Body of pancreas (tissue), 2 donors: ENCODE measurements around a stretch of chr1.

DNA sequence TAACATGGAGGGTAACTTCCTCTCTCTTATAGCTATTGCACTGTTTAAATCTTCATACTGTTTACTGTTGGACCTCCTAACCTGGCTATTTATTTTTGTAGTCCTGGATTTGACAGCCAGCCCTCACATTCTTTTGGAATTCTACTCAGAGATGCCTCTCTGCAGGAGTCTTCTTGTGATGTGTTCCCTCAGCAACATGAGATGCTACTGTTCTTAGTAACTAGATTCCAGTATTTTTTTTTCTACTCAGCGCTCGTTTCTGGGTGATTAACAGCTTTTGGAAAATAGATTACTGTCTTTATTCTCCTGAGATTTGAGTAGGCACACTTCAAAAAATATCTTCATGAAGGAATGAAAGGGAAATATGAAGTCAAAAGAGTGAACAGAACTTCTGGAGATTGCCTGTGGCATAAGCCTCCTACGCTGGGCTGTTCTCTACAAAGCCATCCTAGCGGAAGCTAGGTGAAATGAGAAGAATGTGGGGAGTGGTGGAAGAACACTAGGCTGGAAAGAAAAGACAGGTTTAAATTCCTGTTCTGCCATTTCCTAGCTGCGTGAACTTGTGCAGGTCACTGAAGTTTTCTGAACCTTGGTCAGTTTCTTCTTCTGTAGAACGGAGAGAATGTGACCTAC is 75.9 kb downstream of the LRRC8C start:
- PRO-cap: no peak
- RAMPAGE, long total RNA, 2 experiments: no peak in any of the 2 experiments

DNA sequence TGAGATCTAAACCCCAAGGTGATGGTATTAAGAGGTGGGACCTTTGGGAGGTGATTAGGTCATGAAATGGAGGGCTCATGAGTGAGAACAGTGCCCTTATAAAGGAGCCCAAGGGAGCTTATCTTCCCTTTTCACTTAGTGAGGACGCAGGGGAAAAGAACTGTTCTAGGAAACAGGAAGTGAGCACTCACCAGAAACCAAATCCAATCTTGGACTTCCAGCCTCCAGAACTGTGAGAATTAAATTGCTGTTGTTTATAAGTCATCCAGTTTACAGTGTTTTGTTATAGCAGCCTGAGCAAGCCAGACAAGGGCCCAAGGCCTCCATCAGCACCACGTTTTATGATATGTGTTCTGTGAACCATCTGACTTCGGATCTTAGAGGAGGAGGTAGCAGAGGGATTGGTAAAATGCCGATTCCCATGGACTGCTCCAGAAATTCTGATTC is 60.3 kb upstream of the LRRC8D start:
- PRO-cap: no peak
- RAMPAGE, long total RNA, 2 experiments: no peak in any of the 2 experiments

GRCh38 chr1:89842927-89843282 is 22.1 kb downstream of the LRRC8D start:
- PRO-cap: no peak
- RAMPAGE, long total RNA, 2 experiments: no peak in any of the 2 experiments

GRCh38 chr1:89853459-89854565 is 33.0 kb downstream of the LRRC8D start:
- PRO-cap: no peak
- RAMPAGE, long total RNA, 2 experiments: start-site peak on the plus strand in 1 of 2 experiments, at chr1:89853577-89853892 at its widest, 17 reads per replicate

- PRO-cap: bidirectional peak, plus-strand start at chr1:89995591, minus-strand start at chr1:89995576; unidirectional peak, minus-strand start at chr1:89995642
- RAMPAGE, long total RNA, 2 experiments: no peak in any of the 2 experiments
Measured at GRCh38 chr1:89995443-89995838, 531 bp downstream of the ZNF326 start.

DNA sequence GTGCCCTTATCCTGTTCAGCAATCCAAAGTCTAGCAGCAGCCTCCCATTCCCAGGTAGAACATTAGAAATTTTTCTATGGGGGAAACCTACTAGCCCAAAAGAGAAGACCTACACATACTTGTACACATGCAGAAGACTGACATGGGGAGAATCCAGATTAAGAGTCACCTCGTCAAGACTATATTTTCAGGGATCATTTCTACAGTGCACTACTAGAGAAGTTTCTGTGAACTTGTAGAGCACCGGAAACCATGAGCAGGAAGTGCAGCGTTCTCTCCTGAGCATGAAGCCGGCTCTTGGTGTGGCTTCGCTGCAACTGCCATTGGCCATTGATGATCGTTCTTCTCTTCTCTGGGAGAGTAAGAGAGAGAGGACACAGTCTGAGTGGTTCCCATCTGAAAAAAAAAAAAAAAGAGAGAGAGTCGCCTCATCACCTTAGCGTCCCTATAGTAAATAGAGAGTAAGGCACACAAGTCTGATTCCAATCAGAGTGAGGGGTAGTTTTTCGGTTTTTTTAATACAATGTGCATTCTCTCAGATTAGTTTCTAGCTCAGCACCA is 59.4 kb downstream of the BARHL2 start:
- PRO-cap: no peak
- RAMPAGE, long total RNA, 2 experiments: no peak in any of the 2 experiments

DNA sequence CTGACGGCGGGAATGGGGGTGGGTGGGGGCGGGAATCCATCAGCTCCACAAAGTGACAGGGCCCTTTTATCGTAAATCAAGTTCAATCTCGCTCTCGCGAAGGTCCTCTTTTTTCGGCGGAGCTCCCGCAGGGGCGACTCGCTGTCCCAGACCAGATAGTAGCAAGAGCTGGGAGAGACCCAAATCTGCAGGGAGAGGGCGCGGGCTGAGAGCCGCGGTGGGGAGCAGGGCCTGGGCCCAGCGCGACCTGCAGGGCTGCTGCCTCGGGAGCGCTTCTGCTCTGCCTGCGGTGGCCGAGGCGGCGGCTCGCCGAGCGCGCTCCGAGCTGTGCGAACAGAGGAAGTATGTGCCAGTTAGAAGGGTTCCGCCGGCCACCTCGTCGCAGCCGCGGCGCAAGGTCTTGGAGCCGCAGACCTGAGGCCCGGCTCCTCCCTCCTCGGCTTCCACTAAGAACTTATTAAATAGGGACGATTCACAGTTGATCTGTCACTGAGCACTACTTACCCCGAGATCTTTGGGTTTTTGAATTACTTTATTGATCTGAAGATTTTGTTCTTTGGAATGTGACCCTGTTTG is 10.2 kb downstream of the BARHL2 start:
- PRO-cap: no peak
- RAMPAGE, long total RNA, 2 experiments: no peak in any of the 2 experiments

DNA sequence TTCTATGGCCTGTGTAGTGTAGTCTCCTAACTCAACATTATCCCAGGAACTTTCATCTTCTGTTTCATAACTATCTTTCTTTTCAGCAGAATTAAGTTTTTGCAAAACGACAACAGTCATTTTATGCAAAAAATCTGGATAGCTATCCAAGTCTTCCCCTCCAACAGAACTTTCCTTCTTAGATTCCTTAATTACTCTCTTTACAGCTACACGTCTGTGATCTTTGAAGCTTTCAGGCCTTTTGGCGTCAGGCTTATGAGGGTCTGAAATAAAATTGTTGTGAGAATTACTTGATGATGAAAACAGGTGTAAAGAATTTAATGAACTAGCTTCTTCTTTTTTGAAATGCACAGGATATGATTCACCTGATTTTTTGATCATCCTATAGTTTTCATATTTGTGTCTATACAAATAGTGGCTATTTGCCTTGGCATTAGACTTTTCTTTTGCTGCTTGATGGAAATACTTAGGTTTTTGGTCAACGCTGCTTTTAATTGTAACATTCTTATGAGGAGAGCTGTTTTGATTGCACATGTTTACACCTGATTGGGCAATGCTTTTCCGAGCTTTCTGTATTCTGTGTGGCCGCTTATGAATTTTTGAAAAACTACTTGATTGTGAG is 83.0 kb downstream of the ZNF644 start:
- PRO-cap: no peak
- RAMPAGE, long total RNA, 2 experiments: no peak in any of the 2 experiments

DNA sequence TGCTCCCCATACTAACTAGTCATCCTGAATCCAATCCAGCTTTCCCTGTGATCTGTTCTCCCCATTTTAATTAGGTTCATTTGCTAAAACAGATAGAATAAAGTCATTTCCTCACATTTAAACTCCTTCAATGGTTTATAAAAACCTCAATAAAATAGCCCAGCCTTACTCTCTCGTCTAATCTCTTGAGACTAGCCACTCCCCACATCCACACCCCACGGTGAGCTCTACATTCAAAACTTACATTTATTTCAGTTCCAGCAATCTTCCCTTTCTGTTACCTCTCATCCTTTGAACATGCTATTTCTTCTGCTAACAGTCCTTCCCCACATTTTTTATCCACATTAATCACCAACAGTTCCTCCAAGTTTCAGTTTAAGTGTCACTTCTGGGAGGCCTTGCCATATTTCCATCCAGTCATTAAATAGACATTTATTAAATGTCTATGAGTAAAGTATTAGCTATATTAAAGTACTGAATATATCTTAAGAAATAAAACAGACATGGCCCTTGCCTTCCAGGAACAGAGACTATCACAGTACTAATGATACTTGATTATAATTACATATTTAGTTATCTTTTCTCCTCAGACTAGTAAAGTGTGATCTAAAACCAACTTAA is 47.0 kb downstream of the ZNF644 start:
- PRO-cap: no peak
- RAMPAGE, long total RNA, 2 experiments: no peak in any of the 2 experiments

DNA sequence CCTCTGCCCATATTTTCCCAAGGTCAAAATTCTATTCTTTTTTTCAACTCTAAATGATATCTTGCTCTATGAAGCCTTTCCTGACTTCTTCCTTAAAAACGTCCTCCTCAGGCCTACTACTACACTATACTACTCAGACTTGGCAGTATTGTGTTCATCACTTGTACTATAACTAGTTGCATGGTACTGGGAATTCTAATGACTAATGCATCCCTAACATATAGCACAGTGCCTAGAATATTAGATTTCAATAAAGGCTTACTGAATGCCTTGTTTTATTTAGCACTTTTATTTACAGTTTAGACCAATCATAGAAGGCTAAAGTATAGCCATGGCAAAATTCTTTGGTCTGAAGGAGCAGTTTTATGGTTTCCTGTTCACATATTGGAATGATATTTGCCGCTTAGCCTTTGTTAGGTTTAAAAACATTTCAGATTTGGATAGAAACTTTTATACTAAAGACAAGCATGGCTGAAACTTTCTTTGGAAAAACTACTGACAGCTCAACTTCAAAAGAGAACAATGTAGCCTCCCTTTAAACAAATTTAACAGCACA is 45.6 kb downstream of the ZNF644 start:
- PRO-cap: no peak
- RAMPAGE, long total RNA, 2 experiments: start-site peak on the minus strand in 1 of 2 experiments, centred at position 412 of the sequence, 9 reads per replicate

DNA sequence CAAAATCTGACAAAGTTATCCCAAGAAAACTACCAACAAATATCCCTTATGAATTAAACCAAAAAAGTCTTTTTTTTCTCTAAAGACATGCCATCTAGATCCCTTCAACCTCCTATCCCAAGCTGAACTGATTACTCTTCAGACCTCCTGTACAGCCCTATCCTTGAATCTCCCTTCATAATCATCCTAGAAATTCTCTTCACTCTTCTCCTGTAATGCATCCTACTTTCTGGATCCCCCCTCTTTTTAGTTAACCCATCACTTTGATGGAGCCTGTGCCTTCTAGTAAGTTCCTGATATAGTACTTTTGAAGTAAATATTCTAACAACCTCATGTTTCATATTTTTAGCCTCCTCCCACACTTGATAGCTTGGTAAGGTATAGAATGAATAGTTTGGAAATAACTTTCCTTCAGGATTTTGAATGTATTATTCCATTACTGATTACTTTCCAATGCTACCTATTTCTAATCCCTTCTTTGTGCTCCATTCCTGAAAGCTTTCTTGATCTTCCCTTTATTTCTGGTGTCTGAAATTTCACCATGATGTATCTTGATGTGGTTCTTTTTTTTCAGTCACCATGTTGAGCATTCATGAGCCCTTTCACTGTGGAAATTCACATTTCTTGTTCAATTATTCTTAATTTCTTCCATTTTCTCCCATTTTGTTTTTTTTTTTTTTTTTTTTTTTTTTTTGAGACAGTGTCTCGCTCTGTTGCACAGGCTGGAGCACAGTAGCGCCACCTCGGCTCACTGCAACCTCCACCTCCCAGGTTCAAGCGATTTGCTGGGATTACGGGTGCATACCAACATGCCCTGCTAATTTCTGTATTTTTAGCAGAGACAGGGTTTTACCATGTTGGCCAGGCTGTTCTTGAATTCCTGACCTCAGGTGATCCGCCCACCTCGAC is 15.0 kb downstream of the ZNF644 start:
- PRO-cap: no peak
- RAMPAGE, long total RNA, 2 experiments: no peak in any of the 2 experiments

DNA sequence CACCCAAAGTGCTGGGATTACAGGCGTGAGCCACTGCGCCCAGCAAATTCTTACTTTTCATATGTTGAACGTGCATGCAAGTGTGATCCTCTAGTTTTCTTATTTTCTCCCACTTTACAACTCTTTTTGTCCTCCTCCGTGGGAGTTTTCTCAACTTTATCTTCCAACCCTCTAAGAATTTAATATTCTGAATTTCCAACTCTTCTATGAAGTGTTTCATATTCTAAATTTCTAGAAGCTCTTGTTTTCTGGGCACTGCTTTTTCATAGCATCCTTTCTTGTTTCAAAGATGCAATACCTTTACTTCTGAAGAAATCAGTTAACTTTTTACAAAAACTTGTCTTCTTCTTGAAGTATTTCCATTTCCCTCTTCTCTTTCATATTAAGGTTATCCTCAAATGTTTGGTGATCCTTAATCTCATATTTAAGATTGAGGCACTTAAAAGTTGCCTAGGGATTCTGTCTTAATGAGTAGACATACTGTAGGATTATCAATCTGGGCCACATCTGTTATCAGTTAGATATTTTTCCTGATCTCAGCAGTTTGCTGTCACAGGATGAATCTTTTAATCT is 14.3 kb downstream of the ZNF644 start:
- PRO-cap: no peak
- RAMPAGE, long total RNA, 2 experiments: no peak in any of the 2 experiments

GRCh38 chr1:91583012-91583468 is 82.4 kb downstream of the CDC7 start:
- PRO-cap: no peak
- RAMPAGE, long total RNA, 2 experiments: no peak in any of the 2 experiments

GRCh38 chr1:91591260-91591714 is 90.6 kb downstream of the CDC7 start:
- PRO-cap: no peak
- RAMPAGE, long total RNA, 2 experiments: no peak in any of the 2 experiments

DNA sequence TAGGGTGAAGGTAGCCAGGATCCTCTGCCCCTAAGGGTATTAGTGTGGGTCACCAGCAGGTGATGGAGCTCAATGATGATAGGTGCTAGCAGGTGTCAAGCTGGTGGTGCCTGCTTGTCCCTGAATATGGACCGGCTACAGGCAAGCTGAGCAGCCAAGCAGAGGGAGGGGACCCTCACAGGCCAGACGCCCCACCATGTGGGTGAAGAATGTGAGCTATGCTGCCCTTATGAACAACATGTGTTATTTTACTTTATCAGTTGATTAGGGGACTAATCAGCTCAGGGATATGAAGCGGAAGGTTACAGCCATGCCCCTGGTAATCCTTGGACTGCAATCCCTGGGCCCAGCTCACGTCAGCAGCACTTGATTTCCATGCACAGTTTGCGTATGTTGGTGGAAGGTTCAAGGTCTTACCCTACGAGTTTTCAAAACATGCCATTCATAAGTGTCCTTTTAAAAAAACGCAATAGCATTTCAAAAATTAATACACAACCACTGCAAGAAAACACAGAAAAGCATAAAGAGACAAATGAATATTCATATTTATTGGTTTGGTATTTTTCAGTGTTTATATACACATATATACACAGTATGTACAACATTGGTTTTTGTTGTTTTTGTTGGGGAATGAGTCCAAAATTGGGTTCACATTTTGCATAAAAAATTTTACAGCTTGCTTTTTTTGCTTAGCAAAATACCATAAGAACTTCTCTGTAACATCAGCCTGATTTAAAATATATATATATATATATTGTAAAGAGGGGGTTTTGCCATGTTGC is 106.1 kb downstream of the CDC7 start:
- PRO-cap: no peak
- RAMPAGE, long total RNA, 2 experiments: no peak in any of the 2 experiments

- PRO-cap: no peak
- RAMPAGE, long total RNA, 2 experiments: no peak in any of the 2 experiments
Measured at GRCh38 chr1:91707586-91708291, 178.2 kb downstream of the TGFBR3 start.

- PRO-cap: no peak
- RAMPAGE, long total RNA, 2 experiments: no peak in any of the 2 experiments
Measured at GRCh38 chr1:91757832-91758086, 128.2 kb downstream of the TGFBR3 start.

DNA sequence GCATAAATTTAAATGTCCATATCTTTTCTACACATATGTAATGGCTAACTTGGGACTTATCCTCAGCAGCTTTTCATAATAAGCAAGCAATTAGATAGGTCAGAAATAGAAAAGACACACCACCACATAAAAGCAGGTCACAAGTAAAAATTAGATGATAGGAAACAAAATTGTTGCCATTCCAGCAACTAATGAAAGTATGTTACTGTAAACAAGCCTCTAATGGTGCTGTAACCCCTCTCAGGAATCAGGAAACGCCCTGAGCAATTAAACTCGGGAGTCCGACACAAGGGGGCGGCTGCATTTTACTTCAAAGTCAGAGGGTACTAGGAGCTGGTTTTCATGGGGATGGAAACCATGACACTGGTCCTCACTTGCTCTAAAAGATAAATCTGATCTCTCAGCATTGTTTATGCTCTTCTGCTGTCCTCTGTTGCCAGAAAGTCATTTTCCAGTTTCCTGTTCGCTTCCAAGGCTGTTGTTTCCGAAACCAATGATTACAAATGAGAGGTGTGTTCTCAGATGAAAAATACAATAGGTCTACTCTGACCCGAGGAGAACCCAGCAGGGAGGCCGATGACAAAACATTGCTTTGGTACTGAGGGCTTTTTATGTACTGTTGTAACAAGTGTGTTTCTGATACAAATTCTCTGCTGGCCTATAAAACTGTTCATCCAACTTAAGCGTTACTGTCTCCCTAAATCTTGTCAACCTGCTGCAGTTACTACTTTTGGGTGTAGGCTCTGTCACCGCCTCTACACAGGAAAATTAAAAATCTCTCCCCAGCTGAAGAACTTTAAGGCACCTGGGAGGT is 93.3 kb downstream of the TGFBR3 start:
- PRO-cap: no peak
- RAMPAGE, long total RNA, 2 experiments: no peak in any of the 2 experiments

GRCh38 chr1:91804199-91805298 is 81.4 kb downstream of the TGFBR3 start:
- PRO-cap: no peak
- RAMPAGE, long total RNA, 2 experiments: no peak in any of the 2 experiments

GRCh38 chr1:91816978-91818027 is 68.6 kb downstream of the TGFBR3 start:
- PRO-cap: no peak
- RAMPAGE, long total RNA, 2 experiments: start-site peak on the minus strand in 1 of 2 experiments, at chr1:91817119-91817788 at its widest, 11 reads per replicate